Measurements from ENCODE around the genes STXBP4 and MSI2.

DNA sequence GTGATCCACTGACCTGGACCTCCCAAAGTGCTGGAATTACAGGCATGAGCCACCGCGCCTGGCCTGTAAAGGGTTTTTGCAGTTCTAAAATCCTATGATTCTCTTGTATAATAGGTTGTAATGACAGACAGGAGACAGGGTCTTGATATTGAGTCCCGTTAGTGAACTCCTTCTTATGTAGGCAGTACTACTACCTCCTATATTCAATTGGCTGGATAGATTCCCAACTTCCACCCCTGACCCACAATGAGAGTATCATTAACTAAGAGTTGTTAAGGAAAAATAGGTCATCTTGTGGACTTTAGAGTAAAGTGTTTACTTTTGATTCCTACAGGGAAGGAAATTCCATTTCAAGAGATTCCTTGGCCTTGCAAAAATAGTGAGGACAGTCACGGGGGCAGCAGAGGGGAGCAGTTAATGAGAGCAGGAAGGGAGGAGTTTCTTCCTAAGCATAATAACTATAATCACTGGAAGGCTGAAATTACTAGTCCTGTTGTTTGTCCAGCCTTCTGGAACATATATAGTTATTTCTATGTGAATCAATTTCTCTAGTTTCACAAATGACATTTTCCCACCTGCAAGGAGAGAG is 5.3 kb upstream of the SPAG9 start:
- PRO-cap = bidirectional peak, plus-strand start at position 373 of the sequence, minus-strand start at position 175 of the sequence
- RRBS = no CpG with 5 or more reads among the region's 4 CpGs

GRCh38 chr17:51372541-51373054 is 112.3 kb downstream of the UTP18 start:
- PRO-cap = unidirectional peak, minus-strand start at chr17:51372800
- RRBS = no CpG with 5 or more reads among the region's 4 CpGs

GRCh38 chr17:51435600-51435972 is 175.2 kb downstream of the UTP18 start:
- PRO-cap = no peak
- RRBS = 38% methylated on average over 1 of the region's 5 CpGs

GRCh38 chr17:54968346-54969434 is at the start of gene STXBP4:
Gene STXBP4, plus strand, starts transcription at chr17:54968765.
- PRO-cap = bidirectional peak, plus-strand start at chr17:54968425, minus-strand start at chr17:54968396; bidirectional peak, plus-strand start at chr17:54968765, minus-strand start at chr17:54968654
- RRBS = no CpG with 5 or more reads among the region's 64 CpGs

GRCh38 chr17:55266648-55267337 is 2.0 kb downstream of the HLF start:
- PRO-cap = no peak
- RRBS = no CpG with 5 or more reads among the region's 4 CpGs

GRCh38 chr17:55269785-55270269 is 5.1 kb downstream of the HLF start:
- PRO-cap = no peak

DNA sequence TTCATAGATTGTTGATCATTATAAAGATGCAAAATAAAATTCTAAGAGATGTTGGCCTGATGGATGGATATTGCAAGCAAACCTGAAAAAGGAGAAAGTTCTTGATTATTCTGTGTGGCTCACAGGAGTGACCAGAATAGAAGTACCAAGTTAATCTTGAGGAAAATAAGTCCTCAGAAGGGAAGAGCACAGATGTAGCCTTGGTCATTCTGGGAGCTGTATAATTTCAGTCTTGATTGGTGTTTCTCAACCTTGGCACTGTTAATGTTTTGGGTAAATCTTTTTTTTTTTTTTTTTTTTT is 5.6 kb downstream of the HLF start:
- PRO-cap = no peak

DNA sequence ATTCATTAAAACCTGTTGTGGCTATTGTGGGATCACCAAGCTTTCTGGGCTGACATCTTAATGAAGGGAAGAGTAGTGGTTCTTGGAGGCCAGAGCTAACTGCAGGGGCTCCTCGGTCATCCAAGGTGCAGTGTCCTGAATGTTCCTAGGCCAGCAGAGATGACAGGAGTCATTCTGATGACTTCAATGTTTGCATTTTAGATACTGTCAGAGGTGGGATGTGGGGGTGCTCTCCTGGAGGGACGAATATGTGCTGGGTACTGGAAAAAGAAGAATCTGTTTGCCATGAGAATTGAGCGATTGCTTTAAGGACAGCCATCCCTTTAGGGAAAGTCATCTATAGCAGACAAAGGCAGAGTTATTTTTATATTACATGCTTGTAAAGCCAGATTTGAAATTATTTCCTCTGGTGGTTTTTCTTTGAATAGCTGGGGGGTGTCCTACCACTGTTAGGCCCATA is 7.3 kb downstream of the HLF start:
- PRO-cap = no peak
- RRBS = no CpG with 5 or more reads among the region's 3 CpGs

DNA sequence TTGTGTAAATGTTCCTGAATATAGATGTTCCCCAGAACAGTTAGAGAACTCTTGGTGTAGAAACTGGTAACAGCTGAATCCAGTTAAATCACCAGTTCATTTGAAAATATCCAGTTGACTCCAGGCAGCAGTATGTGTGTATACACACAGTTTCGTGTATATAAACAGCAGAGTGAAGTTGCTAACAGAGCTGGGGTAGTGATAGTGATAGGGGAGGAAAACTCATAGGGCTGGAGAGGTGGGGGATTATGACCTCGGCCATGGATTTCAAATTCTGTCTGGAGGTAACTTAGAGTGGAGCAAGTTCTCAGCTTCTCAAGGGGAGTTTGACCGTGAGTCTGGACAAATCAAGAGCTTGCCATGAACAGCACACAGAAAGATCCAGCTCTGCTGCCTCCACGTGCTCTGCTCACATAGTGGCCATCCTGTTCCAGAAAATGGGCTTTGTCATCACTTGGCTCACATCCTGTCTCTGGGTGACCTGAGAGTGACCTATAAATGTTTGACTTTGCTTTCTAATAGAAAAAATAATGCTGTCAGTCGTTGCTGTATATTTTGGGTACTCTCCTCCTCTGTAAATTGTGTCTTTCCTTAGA is 30.7 kb upstream of the MMD start:
- PRO-cap = no peak
- RRBS = no CpG with 5 or more reads among the region's 5 CpGs

DNA sequence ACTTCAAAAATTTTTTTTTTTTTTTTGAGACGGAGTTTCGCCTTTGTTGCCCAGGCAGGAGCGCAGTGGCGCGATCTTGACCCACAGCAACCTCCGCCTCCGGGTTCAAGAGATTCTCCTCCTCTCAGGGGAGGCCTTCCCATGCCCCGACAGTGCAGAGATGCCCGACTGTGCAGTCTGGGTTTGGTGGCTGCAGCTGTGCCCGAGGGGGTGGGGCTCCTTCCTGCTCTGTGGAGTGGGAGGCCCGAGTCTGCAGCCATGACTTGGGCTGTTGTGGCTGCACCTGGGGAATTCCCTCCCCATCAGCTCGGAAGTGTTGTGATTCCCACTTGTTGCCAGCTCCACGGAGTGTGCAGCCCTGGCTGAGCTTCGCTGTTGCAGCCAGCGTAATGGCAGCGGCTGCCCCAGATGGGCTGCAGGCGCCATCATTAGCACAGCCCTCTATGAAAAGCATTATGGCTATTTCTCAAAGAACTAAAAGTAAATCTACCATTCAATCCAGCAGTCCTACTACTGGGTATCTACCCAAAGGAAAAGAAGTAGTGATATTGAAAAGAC is 145.0 kb downstream of the TMEM100 start:
- PRO-cap = no peak
- RRBS = no CpG with 5 or more reads among the region's 17 CpGs

DNA sequence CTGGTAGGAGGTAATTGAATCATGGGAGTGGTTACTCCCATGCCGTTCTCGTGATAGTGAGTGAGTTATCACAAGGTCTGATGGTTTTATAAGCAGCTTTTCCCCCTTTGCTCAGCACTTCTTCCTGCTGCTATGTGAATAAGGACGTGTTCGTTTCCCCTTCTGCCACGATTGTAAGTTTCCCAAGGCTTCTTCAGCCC is 131.2 kb downstream of the PCTP start:
- PRO-cap = no peak
- RRBS = no CpG with 5 or more reads among the region's 5 CpGs

DNA sequence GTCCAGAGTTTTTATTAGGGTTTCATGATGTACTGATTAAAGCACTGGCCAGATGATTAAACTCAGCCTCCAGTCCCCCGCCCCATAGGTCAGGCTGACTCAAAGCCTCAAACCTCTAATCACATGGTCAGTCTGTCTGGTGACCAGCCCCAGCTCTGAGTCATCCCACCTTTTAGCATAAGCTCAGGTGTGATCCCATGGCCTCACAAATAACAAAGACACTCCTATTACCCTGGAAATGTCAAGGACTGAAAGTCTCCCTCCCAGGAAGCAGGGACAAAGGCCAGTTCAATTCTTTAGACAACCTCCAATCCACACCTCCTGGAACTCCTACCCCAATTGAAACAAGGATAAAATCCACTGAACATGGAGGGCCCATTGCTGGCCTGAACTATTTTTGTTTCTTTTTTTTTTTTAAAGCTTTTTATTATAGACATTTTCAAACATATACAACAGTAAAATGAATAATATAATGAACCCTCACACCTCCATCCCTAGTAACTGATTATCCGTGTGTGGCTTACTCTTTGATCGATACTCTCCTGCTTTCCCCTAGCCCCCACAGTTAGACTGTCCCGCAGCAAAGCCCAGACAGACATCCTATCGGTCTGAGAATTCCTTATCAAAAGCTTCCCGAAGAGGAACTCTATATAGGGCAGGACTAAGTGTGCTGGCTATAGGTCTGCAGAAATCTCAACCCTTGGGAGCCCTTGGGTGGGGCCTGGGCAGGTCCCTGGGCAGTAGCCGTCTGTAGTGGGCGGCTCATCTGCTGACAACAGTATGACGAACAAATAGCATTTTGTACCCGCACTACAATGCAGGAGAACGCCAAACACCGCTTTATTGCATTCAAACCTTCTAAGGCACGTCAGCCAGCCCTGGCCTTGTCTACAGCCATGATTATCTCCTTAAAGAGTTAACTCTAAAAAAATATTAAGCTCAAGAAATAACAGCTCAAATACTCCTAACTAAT is 25.5 kb downstream of the TRIM25 start:
- PRO-cap = no peak
- RRBS = no CpG with 5 or more reads among the region's 13 CpGs

DNA sequence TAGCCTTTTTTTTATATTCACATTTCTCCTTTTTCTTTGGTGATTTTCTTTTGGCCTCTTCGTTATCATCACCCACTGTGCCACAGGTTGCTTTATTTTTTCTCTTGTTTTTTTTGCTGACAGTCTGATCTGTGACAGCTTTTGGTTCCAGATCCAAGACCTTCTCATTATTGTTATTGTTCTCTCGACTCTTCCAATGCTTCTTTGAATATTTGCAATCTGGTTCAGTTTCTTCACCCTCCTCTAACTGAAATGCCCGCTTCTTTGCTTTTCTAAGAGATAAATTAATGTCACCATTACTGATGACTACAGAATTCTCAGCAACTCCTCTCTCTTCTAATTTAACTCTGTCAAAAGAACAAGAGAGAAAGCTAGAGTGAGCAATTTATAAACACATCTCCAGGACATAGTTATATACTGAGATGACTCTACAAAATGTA is 10.2 kb downstream of the COIL start:
- PRO-cap = no peak
- RRBS = no CpG with 5 or more reads among the region's 3 CpGs

GRCh38 chr17:57035371-57035815 is 49.7 kb upstream of the AKAP1 start:
- PRO-cap = no peak
- RRBS = no CpG with 5 or more reads among the region's 5 CpGs

DNA sequence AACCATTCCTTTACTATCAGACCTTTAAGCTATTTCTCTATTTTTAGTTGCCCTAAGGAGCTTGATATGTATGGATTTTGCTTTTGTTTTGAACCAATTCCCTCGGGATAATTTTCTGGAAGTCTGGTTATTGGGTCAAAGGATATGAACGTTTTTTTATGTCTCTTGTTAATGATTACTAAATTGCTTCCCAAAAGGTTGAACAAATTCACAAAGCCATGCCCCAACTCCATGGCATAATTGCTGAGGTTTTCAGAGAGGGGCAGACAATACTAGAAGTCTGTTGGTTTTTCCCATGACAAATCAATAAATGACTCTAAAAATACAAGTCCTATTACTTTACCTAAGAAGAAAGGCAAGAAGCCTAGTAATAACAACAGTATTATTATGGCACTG is 11.4 kb upstream of the AKAP1 start:
- PRO-cap = no peak
- RRBS = no CpG with 5 or more reads among the region's 2 CpGs

- PRO-cap = no peak
- RRBS = no CpG with 5 or more reads among the region's 5 CpGs
Observed at GRCh38 chr17:57097569-57098662, 12.9 kb downstream of the AKAP1 start.

- PRO-cap = bidirectional peak, plus-strand start at chr17:57256633, minus-strand start at chr17:57256340
- RRBS = 3% methylated on average over 64 of the region's 92 CpGs
Observed at GRCh38 chr17:57256261-57257207, at the start of gene MSI2. Gene MSI2, plus strand, starts transcription at chr17:57256523.

- PRO-cap = no peak
- RRBS = no CpG with 5 or more reads among the region's 4 CpGs
Observed at GRCh38 chr17:57259010-57259692, 2.8 kb downstream of the MSI2 start.

- PRO-cap = no peak
- RRBS = no CpG with 5 or more reads among the region's 7 CpGs
Observed at GRCh38 chr17:57311806-57312319, 55.5 kb downstream of the MSI2 start.

GRCh38 chr17:57360001-57360686 is 103.8 kb downstream of the MSI2 start:
- PRO-cap = no peak
- RRBS = no CpG with 5 or more reads among the region's 6 CpGs